Endodermal cell (in vitro differentiated cells): ENCODE measurements around the genes EVC, WFS1, PPP2R2C and MRFAP1L1.

DNA sequence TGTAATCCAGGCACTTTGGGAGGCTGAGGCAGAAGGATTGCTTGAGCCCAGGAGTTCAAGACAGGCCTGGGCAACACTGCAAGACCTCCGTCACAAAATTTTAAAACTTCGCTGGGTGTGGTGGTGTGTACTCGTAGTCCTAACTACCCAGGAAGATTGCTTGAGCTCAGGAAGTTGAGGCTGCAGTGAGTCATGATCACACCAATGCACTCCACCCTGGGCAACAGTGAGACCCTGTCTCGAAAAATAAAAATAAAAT is 20.1 kb downstream of the LYAR start:
- PRO-cap: no peak

DNA sequence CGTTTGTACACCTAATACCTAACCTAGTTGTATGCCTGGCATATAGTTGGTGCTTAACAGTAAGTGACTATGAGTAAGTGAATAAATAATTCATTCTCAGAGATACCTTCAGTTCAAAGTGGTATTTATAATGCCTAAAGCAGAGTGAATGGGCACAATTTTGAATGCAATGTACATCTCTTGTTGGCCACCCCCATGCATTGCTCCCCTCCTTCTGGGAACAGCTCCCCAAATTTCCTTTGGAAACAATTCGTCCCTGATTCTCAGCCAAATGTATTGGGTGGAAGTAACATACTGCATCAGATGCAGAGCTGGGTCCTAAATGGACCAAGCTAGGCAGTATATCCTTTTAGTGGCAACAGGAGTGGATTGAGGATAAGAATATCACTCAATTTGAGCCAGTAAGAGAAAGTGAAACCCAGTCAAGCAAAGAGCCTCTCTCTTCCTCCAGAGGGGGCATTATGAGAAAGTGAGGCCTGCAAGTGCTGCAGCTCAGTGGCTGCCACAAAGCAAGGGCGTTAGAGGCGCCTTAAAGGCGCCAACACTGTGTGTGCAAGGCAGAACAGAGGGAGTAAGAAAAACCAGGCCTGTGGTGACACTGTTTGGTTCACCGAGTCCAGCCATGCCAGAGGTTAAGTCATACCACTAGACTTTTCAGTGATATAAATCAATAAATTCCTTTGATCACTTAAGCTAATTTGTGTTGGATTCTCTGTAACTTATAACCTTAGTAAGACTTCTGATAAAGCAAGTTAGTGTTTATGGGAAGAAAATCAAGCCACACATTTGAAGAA is 17.6 kb downstream of the STX18 start:
- PRO-cap: no peak

GRCh38 chr4:4575105-4576060 is 33.5 kb upstream of the STX18 start:
- PRO-cap: bidirectional peak, plus-strand start at chr4:4575490, minus-strand start at chr4:4575322

- PRO-cap: no peak
These were observed 7.8 kb upstream of the MSX1 start for GRCh38 chr4:4851728-4851971.

DNA sequence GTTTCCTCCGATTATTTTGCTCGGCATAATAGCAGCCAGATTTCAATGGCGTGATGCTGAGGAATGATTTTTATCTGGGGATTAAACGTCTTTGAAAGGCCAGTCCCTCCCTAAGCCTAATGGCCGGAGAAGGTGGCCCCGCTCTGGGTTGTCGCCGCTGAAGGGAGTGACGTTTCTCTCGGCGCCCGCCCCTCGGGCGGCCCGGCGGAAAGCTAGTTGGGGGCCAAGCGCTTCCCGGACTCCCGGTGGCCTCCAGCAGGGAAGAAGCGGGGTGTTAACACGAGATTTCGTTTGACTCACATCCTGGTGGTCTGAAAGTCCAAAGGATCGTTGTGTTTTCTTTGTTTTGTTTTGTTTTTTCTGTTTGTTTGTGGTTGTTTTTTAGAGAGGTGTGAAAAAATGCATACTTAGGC is 1.7 kb downstream of the MSX1 start:
- PRO-cap: no peak

- PRO-cap: no peak
These were observed 271.3 kb downstream of the EVC2 start for GRCh38 chr4:5437133-5437453.

- PRO-cap: no peak
These were observed 853 bp upstream of the EVC start for GRCh38 chr4:5709966-5710730.

DNA sequence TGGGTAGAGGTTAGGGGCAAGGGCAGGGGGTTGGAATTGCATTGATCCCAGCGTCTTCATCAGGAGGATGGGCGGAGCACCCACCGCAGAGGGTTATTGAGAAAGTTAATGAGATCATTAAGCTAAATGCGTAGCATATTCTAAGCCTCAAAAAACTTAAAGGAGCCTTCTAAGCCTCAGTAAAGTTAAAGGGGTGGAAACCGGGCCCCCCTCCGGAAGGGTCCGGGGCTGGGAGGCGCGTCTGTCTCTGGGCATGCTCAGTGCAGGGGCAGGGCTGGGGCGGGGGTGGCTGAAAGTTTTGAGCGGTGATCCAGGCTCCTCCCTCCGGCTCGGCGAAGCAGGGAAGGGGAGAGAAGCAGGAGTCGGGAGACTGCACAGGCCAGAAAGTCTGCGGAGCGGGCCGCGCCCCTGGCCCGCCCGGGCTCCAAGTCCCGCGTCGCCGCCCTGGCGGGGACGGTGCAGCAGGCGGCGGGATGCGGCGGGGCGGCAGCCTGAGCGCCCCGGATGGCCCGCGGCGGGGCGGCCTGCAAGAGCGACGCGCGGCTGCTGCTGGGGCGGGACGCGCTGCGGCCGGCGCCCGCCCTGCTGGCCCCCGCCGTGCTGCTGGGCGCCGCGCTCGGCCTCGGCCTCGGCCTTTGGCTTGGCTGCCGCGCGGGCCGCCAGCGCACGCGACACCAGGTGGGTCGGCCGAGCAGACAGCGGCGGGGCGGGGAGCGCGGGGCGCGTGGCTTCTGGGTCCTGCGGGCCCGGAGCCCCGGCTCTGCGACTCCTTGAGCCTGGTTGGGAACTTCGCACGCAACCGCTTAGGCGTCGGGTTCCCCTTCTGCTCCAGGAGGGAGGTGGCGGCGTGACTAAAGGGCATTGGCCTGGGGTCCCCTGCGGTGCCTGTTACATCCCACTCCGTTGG is at the start of gene EVC:
EVC (plus strand) TSS at position 325 of the 907 bp plus-strand sequence.
- PRO-cap: bidirectional peak, plus-strand start at position 335 of the sequence, minus-strand start at position 243 of the sequence; unidirectional peak, minus-strand start at position 769 of the sequence; unidirectional peak, minus-strand start at position 853 of the sequence

DNA sequence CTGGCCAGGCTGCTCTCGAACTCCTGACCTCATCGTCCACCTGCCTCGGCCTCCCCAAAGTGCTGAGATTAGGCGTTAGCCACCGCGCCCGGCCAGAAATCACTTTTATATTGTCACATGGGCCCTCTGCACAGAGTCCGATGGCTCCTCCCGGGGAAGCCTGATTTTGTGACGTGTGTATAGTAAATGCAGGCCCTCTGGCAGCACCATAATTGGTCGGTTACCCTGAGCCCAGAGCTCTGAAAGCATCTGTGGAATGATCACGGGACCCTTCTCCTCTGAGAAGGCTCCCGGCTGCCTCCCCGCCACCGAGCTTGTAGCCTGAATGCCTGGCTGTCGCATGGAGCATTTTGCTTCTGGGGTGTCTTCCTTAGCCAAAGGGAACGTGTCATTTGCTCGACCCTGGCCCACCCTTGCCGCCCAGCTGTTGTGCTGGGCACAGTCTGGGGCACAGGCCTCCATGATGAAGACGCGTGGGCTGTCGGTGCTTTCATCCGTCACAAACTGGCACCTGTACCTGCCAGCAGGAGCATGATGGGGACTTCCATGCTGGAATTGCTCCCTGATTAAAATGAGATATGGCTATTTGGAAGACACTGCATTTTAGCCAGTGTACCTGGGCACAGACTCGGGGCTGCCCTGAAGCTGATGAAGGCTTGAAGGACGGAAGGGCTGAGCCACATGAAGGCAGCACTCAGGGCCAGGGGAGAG is 79.3 kb downstream of the CRMP1 start:
- PRO-cap: no peak

GRCh38 chr4:5887079-5888006 is 5.5 kb downstream of the CRMP1 start:
- PRO-cap: bidirectional peak, plus-strand start at chr4:5887418, minus-strand start at chr4:5887276; bidirectional peak, plus-strand start at chr4:5887735, minus-strand start at chr4:5887506; bidirectional peak, plus-strand start at chr4:5888182, minus-strand start at chr4:5887954

DNA sequence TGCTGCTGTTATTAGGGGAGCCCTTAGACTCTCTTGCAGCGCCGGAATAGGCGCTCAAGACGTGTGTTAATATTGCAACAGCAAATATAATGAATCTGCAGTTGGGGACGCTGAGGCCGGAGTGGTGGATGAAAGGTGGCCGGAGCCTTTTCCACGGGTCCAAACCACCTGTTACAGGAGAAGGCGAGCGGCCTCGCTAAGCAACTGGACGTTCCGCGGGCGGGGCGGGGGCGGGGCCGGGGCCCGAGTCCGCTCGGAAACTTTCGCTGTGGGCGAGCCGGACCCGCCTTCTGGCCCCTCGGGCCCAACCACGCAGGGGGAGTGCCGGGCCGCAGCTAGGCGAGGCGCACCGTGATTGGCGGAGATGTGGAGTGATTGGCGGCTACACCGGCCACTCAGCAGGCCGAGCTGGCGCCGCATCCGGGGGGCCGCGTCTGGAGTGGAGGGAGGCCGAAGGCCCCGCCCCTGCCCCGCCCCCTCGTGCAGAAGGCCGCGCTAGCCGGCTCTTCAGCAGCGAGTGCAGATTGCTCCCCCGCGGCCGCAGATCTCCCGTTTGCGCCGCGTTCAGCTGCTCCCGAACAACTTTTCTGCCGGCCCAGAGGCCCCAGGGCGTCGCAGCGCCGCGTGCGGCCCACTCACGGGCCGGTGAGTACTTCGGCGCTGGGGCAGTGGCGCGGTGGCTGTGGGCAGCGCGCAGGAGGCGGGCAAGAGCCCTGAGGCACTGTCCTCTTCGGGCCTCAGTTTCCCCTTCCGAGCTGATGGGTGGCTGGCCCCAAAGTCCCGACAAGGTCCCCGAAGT is at the start of gene WFS1:
WFS1 (plus strand) TSS at position 481 of the 799 bp plus-strand sequence.
- PRO-cap: unidirectional peak, plus-strand start at position 481 of the sequence; unidirectional peak, plus-strand start at position 522 of the sequence

- PRO-cap: no peak
These were observed 81.3 kb downstream of the PPP2R2C start for GRCh38 chr4:6391101-6391482.

GRCh38 chr4:6472396-6473004 is at the start of gene PPP2R2C:
Gene PPP2R2C (minus strand): TSS chr4:6472614.
- PRO-cap: no peak

DNA sequence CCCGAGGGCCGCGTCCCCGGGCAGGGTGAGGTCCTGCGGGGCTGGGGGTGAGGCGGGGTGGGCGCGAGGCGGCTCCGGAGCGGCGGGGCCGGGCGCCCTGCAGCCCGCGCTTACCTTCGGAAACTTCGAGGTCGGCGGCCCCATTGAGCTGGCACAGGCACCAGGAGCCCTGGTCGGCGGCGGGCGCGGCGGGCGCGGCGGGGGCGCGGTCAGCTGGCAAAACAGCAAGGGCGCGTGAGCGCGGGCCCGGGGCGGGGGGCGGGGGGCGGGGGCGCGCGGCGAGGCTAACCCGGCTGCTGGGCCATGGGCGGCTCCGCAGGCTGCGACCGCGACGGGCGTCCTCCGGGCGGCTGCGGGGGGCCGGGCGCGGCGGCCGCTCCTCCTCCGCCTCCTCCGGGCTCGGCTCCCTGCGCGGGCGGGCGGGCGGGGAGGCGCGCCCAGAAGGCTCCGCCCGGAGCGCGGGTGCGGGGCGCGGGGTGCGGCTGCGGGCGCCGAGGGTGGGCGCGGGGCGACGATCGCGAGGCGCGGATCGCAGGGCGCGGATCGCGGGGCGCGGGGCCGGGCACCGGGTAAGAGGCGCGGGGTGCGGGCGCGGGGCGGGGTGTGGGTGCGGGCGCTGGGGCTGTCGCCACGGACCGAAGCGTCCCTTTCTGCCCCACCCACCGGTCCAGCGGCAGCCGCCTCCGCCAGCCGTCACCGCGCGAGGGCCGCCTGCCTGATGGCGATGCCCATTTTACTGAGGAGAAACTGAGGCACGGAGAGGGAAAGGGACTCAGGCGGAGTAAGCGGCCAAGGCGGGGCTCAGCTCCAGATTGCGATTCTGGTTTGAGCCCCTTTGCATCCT is 11.3 kb upstream of the MAN2B2 start:
- PRO-cap: no peak

DNA sequence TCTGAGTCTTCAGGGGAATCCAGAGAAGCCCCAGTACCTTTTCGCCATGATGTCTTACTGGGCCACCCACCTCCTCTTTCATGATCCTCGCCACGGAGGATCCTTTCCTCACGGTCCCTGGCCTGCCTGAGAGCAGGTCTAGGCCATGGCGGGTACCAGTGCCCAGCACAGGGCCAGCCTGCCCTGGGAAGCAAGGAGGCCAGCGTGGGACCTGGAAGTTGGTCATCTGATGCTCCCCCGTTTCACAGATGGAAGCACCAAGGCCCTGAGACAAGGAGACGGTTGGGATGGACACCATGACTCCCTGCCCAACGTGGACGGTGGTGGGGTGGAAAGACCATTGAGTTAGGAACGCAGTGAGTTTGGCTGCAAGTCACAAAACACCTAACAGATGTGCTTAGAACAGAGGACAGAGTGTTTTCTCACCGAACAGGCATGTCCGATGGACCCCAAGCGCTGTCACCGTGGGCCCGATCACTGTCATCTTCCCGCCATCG is 21.7 kb upstream of the MRFAP1 start:
- PRO-cap: no peak

GRCh38 chr4:6688745-6689973 is 4.5 kb upstream of the S100P start:
- PRO-cap: bidirectional peak, plus-strand start at chr4:6689143, minus-strand start at chr4:6689095; bidirectional peak, plus-strand start at chr4:6689377, minus-strand start at chr4:6689297

DNA sequence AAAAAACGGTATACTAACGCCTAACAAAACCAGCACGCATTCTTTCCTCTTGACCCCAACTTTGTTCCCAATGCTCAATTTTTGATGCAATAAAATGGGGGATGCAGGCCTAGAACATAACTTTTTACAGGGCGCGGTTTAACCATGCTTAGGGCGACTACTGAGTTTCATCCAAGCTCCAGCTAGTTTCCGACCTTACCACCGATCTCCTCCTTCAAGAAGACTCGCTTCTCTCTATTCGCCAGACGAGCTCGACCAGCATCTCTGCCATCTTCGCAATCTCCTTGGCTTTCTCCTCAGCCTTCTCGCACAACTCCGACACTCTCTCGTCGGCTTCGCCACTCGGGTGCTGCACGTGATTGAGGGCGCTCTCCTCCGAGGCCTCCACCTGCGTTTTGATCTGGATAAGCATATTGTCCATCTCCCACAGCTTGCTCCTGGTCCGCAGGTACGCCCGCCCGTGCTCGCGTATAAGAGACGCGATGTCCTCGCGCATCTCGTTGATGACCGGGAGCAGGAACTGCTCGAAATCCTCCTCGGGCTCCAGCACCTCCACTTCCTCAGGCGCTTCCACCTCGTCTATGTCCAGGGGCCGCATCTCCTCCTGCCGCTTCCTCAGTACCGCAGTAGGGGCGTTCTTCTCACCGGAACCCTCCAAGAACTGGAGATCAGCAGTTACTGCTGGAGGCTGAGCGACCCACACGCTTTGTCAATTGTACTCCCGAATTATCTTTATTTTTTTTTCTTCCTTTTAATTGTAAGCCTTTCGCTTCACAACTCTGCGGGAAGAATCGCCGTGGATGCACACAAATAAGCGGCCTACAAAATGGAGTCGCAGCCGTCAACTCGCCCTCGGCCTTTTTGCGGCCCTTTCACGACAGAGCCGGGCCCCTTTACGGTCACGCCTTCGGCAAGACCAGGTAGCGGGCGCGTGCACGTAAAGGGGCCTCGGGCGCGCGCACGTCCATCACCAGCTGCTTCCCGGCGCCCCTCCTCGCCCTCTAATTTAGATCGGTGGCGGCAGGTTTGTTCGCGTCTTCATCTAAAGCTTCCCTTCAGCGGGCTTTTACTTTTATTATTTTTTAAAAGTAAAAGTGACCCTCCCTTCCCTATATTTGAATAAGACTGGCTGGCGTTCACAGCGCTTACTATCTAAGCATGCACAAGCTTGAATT is at the start of gene MRFAP1L1:
MRFAP1L1 (minus strand) TSS at position 834 of the 1,175 bp plus-strand sequence.
- PRO-cap: bidirectional peak, plus-strand start at position 338 of the sequence, minus-strand start at position 296 of the sequence; bidirectional peak, plus-strand start at position 555 of the sequence, minus-strand start at position 583 of the sequence; bidirectional peak, plus-strand start at position 1,009 of the sequence, minus-strand start at position 828 of the sequence

DNA sequence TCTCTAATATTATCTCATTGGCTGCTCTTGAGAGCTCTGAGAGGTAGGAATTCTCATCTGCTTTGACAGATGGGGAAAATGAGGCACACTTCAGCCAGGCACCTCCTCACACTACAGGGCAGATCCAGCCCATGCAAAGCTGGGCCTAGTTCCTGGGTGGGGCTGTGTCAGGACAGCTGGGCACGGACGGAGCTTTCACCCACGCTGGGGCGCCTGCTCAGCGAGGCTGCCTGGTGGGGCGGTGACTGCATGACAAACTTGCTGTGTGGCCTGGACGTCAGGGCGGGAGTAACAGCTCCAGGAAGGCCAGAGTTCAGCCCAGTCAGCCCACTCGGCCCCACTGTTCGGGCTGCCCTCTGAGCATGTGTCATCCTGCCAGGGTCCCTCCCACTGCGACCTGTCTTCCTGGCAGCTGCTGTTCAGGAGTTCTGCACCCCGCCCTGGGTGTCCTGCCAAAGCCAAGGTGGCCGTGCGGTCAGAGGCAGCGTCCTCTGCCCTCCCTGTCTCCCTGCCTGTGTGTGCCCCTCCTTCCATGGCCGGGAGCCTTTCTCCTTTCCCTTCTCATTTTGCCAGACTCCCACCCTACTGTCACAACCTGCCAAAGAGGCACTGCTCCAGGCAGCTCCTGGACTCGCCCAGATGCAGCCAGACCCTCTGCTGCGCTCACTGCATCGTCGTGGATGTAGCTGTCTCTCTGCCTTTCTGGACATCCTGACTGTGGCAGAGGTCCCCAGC is 33.1 kb upstream of the KIAA0232 start:
- PRO-cap: no peak

GRCh38 chr4:6749997-6750664 is 32.4 kb upstream of the KIAA0232 start:
- PRO-cap: no peak

DNA sequence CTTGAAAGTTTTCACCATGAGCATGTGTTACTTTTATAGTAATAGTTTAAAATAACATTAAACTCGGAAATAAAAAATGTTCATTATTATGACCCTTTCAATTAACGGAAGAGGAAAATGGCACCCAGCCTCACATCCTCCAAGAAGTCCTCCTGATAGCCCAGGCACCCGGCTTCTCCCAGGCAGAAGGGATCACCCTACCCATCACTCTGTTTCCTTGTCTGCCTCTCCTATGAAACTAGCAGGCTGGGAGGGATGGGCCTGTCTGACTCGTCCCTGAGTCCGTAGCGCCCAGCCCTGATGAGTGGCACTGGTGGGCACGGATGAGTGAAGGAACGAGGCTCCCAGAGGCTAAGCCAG is 28.7 kb upstream of the KIAA0232 start:
- PRO-cap: no peak